Peritoneum (tissue), 1 donor: ENCODE results near the genes ZNF892, PROM2 and TRIM43.

GRCh38 chr2:95109684-95110164 is 11.9 kb downstream of the MRPS5 start:
- PRO-cap: no peak

DNA sequence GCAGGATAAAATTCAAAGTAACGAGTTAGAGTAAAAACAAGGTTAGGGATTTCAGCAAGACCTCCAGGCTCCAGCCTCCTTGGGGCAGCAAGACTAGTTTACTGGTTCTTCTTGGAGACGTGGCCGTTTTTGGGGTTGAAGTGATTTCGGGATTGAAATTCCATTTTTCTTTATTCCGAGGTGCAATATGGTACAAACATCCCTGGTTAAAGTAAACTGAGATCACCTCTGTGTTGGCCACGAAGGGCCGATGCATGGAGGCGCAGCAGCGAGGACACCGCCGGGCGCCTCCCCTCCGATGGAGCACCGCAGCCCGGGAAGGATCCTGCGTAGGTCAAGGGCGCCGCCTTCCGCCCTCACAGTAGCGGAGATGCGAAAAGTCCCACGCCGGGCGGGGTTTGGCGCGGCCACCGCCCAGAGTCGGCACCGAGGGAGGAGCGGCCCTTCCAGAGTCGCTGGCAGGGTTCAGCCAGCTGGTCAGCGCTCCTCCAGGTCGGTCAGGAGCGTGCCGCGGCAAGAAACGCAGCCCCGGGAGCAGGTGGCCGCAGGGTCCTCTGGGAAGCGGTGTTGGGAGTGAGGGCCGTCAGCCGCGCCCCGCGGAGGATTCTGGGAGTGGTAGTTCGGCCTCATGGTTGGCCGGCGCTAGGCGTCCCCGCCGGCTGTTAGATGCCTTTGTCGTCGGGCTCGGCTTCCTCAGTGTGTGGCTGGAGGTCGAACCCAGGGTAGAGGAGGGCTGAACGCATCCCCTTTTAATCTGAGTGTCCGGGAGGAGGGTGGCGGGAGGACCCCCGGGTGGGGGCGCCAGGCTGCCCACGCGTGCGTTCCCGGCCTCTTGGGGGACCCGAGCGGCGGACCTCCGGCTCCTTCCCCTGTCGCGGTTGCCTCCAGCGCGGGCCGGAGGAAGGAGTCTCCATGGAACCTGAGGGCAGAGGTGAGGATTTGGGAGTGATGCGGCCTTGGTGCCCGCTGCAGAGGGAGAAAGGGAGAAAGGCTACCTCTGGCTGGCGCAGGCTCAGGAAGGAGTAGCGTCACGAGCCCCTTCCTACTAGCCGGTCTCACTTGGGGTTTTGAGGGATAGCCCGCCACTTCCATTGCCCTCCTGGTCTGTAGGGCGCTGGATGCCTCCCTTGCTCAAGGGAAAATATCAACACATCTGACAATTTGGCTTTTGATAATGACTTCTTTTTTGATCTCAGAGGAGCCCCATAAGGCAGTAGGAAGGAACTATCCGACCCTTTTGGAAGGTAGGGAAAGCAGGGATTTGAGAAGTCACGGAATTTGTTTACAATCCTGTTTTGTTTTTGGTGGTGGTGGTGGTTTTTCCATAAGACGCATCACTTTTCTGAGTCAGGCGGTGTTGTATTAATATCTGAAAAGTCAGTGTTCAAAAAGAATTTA is at the start of gene ZNF892:
ZNF892 (plus strand) TSS at position 618 of the 1,398 bp plus-strand sequence.
- PRO-cap: no peak

GRCh38 chr2:95274194-95274858 is at the start of gene PROM2:
Gene PROM2, plus strand, starts transcription at chr2:95274449.
- PRO-cap: no peak

DNA sequence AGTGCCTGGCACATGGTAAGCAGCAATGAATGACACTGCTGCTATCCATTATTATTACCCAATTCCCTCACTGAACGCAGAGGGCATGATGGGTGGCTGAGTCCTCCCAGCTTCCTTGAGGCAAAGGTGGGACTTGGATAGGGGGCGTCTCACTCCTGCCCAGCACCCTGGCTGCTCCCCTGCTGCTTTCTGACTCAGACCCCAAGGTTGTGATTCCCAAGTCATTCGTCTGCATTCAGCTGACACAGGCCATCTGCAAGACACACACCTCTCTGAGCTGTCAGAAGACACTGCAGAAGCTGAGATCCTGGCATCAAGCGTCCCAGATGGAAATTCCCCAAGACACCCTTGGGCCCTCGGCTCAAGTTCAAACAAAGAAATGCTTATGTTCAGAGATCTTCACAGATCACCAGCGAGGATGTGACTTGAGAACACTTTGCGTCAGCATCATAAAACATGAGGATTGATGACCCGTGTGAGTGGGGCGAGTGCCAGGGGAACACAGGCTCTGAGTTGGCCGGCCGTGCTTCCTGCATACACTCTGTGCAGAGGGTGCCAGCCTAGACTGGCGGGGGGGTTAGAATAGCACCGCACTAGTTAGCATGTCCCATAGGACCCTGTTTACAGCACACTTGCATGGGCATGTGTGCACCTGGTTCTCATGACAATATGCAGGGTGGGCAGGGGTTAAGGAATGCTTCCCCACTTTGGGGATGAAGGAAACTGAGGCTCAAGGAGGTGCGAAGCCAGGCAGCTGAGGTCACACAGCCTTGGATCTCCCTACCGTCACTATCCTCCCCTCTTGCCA is 36.7 kb downstream of the KCNIP3 start:
- PRO-cap: no peak

GRCh38 chr2:95346165-95347088 is 49.3 kb downstream of the KCNIP3 start:
- PRO-cap: bidirectional peak, plus-strand start at chr2:95346535, minus-strand start at chr2:95346229

DNA sequence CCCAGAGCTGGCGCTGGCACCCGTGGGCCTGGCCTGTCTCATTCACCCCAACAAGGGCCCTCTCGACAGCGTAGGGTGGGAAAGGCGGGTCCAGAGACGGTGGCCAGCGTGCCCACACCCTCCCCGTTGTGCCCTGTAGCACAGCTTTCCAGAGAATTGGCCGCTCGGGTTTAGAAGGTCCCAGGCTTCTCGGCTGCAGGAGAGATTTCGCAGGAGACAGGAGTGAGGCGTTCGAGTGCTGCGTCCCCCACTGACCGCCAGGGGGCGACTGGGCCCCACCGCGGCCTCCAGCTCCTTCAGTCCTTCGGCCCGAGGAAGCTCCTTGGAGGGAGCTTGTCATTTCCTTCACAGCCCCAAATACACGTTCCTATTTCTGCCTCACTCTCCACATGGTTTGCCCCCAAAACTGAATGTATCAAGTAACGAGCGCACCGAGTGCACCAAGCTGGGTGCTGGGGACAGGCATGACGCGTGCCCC is 13.4 kb upstream of the FAHD2A start:
- PRO-cap: no peak

- PRO-cap: no peak
These were observed at the start of gene TRIM43 for GRCh38 chr2:95591805-95592197. Gene TRIM43, plus strand, starts transcription at chr2:95592001.

- PRO-cap: no peak
These were observed 74.0 kb downstream of the TRIM43 start for GRCh38 chr2:95665619-95666375.

- PRO-cap: no peak
These were observed 103.9 kb downstream of the TRIM43 start for GRCh38 chr2:95695446-95696278.

DNA sequence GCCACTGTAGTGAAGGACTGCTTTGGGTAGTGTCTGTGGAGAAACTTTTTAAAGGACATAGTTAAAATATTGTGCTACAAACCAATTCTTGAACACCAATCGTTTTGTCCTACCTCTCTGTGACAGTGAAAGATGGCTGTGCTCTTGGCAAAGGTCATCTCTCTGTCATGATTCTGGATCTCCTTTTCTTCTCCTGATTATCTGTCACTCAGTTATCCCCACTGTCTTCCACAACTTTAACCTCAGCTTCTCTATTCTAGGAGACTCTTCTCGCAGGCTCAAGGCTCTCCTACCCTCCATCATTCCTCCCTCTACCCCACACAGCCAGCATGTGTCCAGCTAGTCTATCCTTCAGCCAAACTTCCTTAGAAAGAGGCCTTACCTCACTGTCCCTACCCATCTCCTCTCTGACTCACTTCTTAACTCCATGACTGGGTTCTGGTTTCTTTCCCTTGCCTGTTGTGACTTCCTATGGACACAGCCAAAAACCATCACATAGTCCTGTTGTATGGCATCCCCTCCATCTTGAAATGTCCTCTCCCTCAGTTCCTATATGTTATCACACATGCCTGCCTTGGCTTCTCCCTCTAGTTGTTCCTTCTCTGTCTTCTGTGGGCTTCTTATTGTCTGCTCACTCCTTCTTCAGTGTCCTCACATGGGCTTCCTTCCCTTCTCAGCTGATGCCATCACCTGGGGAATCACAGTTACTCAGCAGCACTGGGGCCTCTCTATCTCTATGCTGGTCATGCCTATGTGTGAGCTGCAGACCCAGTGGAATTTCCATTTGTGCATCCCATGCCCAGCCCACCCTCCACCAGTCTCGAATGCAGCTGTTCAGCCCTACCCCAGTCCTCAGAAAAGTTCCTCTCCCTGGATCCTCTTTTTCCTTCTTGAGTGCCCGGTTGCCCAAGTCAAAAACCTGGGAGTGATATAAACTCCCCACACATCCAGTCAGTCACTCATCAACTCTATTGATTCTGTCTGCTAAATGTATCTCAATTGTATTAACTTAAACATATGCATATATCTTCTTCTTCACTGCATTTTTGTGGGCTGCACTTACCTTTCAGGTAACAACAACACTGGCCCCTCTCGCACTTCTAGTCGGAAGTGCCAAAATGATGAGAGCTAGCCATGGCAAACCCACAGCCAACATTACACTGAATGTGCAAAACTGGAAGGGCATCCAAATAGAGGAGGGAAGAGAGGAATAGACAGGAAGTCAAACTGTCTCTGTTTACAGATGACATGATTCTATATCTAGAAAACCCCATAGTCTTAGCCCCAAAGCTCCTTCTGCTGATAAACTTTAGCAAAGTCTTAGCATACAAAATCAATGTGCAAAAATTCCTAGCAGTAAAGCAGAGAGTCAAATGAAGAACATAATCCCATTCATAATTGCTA is 177.0 kb downstream of the ANKRD36C start:
- PRO-cap: no peak

DNA sequence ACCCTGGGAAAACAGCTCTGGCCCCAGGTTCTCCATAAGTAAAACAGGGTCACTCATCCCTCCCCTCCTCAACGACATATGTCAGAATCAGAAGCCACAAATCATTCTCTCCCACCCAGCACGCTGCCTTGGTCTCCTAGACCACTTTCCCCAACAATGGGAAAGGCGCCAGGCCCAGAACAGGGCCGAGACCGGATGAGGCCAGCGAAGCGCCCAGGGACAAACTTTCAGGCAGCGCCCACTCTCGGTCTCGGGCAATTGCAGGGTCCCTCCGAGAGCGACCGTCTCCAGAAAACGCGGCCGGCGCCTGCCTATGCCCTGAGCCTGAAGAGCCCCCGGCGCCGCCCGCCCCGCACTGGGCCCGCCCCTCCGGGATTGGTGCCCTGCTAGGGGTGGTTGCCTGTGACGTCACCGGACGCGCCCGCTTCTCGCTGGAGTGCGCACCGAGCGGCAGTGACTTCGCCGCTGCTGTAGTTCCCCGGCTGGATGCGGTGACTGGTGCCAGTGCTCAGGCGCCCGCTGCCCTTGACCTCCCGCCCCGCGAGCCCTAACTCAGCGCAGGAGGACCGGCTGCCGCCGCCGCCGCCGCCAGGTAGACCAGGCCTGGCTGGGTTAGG is 18.6 kb upstream of the ANKRD36C start:
- PRO-cap: no peak

DNA sequence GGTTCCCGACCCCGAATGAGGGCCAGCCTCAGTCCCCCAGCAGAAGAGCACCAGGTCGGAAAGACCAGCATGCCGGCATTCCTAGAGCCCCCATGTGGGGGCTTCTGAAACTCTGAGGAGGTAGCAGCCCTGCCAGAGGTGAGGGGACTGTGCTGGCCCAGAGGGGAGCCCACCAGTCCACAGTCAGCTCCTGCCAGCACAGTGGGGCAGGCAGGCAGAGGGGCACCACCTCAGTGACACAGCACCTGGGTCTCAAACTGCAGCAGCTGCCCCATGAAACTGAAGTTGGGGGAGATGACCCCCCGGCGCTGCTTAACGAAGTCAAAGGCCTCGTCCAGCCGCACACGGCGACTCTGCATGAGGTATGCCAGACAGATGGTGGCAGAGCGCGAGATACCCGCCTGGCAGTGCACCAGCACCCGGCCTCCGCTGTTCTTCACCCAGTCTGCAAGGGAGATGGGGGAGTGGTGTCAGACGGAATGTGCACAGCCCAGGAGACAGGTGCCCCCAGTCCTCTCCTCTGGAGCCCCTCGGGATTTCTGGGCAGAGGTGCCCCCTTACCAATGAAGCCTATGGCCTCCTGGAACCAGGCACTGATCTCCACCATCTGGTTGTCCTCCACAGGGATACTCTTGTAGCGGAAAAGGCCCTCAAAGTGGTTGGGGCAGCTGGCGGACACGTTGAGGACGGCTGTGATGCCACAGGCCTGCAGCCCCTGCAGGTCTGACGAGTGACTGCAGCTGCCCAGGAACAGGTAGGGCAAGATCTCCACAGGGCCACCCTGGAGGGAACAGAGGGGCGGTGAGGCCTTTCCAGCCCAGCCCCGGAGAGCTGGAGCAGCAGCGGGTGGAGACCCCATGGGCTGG is 1.4 kb downstream of the DUSP2 start:
- PRO-cap: no peak

DNA sequence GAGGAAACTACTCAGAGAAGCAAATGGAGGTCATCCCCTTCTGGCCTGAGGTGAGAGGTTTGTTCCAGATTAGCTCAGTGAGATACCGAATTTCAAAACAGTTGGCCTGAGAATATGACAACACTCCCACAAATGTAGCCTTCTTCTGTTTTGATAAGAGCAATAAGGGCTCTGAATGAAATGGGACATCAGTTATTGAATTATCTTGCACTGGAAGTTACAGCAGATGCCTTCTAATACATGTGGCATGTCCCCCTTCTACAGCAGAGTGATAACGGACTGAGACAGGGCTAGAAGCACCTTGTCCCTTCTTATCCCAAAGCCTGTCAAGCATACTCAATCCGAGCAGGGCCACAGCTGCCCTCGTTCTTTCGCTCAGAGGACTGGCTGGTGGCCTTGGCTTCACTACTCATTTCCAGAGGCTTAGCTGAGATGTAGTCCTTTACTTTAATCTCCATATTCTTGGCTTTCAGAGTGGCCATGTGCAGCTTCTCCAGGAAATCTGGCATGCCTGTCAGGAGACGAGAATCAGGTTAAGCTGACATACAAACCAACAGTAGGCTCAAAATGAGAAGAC is 22.1 kb downstream of the STARD7 start:
- PRO-cap: no peak

GRCh38 chr2:96224843-96225513 is 16.4 kb upstream of the STARD7 start:
- PRO-cap: no peak

DNA sequence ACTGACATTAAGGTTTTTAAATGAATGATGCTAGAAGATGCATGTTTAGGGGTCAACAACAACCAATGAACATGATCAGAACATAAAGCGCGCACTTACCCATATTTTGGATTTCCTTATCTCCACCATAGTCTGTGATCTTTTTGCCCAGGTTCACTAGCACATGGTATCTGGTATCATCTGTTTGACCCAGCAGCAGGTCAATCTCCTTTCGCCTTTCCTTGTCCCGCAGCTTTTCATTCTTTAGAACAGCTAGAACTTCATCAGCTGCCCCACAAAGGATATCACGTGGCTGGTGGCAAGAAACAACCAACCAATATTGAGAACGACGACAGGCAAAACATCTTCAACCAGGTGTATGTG is 3.9 kb downstream of the SNRNP200 start:
- PRO-cap: no peak

GRCh38 chr2:96315606-96316126 is 9.5 kb upstream of the ITPRIPL1 start:
- PRO-cap: no peak

DNA sequence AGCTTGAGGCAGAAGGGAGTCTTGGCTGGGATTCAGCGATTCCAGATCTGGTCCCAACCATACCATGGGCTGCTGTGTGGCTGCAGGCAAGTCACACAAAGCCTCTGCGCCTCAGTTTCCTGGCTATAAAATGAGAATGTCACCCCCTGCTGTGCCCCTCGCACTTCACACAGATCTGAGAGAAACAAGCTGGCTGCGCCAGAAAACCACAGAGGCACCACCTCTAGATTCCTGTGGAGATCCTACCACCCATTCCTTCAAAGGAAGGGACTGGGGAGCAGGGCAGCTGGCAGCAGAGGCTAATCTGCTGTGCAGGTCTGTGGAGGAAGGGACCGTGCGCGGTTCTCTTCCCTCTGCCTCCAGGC is 19.8 kb downstream of the NEURL3 start:
- PRO-cap: no peak

GRCh38 chr2:96486690-96487117 is 18.5 kb downstream of the NEURL3 start:
- PRO-cap: no peak

DNA sequence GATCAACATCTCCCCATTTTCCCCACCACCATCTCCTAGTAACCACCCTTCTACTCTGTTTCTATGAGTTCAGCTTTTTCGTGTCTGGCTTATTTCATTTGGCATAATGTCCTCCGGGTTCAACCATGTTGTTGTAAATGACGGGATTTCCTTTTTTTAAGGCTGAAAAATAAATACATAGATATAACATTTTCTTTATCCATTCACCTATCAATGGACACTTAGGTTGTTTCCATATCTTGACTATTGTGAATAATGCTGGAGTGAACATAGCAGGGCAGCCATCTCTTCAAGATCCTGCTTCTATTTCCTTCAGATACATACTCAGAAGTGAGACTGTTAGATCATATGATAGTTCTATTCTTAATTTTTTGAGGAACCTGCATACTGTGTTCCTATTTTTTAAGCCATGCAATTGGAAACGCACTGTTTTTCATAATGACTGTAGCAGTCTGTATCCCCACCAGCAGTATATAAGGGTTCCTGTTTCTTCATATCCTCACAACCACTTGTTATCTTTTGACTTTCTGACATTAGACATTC is 15.6 kb downstream of the NEURL3 start:
- PRO-cap: no peak

DNA sequence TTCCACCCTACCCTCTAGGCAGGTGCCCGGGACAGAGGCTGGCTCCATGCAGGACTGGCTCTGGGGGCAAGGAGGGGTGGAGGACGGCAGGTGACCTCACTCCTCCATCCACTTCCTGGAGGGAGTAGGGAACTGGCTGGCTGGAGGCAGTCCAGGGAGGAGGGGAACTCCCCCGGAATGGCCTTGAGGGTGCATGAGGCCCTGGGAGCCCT is 2.2 kb downstream of the NEURL3 start:
- PRO-cap: no peak